Psoas muscle (tissue), 2 donors: ENCODE measurements around a stretch of chr2.

DNA sequence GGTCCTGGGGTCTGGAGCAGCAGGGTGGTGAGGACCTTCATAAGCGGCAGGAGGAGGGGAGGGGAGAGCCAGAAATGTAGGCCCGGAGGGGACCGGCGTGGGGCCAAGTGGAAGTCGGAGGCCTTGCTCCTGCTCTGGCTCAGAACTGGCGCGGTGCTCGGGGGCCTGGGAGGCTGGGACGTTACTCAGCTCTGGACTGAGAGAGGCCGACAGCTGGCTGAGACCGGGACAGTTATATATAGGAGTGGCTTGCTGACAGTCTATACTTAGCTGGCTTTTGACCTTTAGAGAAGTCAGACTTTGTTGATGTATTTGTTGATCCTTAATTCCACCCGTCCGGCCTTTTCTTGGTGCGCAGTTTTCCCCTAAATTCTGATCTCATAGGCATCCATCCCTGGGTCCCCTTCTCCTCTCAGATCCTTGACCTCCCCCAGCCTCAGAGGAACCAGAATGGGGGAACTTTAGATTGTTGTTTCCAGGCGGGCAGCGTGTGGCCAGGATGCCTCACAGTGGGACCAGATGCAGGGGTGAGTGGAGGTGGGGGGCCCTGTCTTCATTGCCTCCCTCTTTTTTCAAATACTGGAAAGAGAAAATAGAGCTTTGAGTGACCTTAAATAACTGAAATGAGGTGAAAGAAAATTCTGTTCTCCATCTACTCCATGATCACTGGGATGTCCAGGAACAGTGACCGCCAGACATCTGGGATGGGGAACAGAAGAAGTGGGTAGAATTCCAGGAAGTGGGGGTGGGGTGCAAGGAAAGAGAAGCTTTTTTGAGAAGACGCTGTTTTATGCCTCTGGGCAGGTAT, 15.5 kb downstream of the IGFBP5 start:
- PRO-cap, 2 experiments = no peak in any of the 2 experiments

GRCh38 chr2:216683747-216684567, 11.4 kb downstream of the IGFBP5 start:
- PRO-cap, 2 experiments = no peak in any of the 2 experiments

DNA sequence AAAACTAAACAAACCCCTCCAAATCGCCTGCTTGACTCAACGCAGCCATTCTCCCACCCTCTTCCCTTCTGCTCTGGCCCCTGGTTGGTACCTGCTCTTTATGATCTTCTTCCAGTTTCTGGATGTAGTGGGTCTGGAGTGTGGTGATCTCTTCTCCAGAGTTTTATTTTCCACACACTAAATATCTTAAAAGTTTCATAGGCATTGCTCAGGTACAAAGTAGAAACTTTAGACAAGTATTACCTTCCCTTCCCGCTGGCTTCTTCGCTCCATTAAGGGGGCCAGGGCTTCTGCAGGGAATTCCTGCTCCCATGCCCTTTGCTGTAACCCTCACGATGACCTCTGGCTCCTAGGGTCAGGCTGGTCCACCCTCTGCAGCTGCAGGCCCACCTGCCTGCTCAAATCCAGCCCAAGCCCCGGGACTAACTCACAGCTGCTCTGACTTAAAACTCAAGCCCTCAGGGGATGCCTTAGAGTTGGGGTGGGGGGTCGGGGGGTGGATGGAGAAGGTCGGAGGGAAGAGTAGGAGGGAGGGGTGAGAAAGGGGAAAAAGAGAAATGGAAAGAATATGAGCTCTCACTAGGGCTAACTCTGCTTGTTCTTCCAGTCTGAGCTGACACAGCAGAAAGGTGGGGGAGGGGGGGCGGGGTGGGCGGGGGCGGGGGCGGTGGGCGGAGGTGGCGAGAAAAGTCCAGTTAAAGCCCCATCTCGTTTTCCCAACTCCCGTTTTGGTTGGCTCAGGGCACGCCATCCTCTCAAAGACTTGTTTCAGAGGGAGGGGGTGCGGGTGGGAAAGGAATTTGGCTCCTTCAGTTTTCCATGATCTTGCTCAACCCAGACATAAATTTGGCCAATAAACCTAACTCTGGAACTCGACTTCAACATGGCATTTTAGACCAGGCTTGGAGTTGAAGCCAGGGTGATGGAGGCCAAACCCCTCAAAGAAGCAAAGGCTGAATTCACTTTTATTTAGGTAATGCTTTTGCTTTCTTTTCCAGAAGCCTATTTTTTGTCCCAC, 4.8 kb downstream of the IGFBP5 start:
- PRO-cap, 2 experiments = no peak in any of the 2 experiments

DNA sequence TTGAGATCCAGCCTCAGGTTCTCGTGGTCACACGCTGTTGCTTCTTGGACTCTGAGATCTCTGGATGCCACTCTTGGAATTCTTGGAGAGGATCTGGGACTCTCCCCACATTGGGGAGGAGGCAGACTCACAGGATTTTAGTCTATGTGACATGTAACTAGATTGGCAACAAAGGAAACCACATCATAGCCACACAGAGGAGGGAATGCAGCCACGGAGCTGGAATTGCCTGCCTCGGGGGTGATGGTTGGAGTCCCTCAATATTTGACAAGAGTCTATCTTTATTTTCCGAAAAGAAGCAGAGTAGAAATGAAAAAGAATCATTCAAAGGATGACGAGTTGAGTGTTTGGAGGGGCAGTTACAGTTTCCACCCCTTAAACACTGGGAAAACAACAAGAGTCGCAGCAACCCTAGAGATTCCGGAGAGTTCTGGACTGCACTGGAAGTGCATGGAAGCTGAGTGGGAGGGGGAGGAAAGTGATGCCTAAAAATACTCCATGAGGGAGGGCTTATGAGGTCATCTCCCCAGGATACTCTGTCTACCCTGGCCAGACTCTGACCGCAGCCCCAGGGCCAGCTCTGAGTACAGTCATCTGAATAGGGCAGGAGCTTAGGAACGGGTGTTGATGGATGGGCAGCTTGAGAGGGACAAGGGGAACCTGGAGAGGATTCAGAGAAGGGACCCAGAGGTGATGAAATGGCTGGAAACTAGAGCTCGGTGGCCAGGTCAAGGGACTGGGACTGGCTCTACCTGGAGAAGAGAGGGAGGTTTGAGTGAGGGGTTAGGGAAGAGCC, 79.1 kb upstream of the IGFBP5 start:
- PRO-cap, 2 experiments = peak in 2 of 2 experiments; most common plus-strand start position 593 of the sequence (in 2); most common minus-strand start position 432 of the sequence (in 2)

DNA sequence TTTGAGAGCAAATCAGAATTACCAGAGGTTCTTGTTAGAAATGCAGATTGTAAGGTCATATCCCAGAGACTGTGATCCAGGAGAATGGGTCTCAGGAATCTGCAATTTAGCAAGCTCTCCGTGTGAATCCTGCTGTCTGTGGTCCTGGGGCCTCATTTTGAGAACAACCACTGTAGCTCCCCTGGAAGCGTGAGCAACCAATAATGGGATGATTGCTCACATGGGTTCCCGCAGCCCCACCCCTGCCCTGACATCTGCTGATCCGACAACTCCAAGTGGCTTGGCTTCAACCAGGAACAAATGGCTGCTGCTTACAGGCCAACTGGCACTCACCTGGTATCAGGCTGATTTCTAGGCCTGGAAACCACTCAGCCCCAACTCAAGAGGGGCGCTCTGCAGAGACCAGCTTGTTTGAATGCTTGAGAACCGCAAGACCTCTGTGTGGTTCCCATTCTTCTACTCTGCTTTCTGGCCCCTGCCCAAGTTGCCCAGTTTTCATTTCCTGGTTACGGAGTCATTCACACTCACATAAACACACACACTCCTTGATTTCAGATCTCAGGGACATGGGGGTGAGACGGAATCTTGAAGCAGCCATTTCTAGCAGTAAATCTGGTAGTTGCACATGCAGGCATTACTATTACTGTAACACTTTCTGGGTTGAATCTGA, 52.1 kb downstream of the TNP1 start:
- PRO-cap, 2 experiments = no peak in any of the 2 experiments

DNA sequence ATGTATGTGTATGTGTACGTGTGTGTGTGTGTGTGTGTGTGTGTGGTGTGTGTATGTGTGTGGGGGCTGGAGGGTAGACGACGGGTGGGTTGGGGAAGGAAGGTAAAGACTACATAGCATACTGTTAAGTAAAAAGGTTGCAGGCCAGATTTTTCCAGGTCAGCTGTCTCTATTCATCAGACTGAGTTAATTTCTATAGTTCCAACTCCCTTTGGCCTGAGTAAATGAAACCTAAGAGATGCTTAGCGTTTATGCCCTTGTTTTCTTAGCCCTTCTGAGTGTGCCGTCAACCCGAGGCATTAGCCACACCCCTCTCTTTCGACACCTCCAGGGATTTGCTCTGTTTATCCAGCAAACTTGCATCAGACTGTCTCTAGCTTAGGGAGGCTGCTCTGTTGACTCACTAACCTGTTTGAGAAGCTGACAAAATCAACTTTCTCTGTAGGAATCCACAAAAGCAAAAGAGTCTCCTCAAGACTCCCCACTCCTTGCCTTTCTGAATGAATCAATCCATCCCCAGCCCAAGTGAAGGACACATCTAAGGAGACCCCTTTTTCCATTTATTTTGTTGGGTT, 317.6 kb downstream of the TNS1 start:
- PRO-cap, 2 experiments = no peak in any of the 2 experiments

- PRO-cap, 2 experiments = no peak in any of the 2 experiments
These were observed 316.4 kb downstream of the TNS1 start for GRCh38 chr2:217686439-217686781.

GRCh38 chr2:217707061-217707581, 295.7 kb downstream of the TNS1 start:
- PRO-cap, 2 experiments = no peak in any of the 2 experiments

- PRO-cap, 2 experiments = no peak in any of the 2 experiments
These were observed 184.9 kb downstream of the TNS1 start for GRCh38 chr2:217817530-217818568.

GRCh38 chr2:217822174-217822477, 180.7 kb downstream of the TNS1 start:
- PRO-cap, 2 experiments = no peak in any of the 2 experiments

- PRO-cap, 2 experiments = no peak in any of the 2 experiments
These were observed 177.7 kb downstream of the TNS1 start for GRCh38 chr2:217824768-217825788.

- PRO-cap, 2 experiments = no peak in any of the 2 experiments
These were observed 174.3 kb downstream of the TNS1 start for GRCh38 chr2:217828469-217828977.

DNA sequence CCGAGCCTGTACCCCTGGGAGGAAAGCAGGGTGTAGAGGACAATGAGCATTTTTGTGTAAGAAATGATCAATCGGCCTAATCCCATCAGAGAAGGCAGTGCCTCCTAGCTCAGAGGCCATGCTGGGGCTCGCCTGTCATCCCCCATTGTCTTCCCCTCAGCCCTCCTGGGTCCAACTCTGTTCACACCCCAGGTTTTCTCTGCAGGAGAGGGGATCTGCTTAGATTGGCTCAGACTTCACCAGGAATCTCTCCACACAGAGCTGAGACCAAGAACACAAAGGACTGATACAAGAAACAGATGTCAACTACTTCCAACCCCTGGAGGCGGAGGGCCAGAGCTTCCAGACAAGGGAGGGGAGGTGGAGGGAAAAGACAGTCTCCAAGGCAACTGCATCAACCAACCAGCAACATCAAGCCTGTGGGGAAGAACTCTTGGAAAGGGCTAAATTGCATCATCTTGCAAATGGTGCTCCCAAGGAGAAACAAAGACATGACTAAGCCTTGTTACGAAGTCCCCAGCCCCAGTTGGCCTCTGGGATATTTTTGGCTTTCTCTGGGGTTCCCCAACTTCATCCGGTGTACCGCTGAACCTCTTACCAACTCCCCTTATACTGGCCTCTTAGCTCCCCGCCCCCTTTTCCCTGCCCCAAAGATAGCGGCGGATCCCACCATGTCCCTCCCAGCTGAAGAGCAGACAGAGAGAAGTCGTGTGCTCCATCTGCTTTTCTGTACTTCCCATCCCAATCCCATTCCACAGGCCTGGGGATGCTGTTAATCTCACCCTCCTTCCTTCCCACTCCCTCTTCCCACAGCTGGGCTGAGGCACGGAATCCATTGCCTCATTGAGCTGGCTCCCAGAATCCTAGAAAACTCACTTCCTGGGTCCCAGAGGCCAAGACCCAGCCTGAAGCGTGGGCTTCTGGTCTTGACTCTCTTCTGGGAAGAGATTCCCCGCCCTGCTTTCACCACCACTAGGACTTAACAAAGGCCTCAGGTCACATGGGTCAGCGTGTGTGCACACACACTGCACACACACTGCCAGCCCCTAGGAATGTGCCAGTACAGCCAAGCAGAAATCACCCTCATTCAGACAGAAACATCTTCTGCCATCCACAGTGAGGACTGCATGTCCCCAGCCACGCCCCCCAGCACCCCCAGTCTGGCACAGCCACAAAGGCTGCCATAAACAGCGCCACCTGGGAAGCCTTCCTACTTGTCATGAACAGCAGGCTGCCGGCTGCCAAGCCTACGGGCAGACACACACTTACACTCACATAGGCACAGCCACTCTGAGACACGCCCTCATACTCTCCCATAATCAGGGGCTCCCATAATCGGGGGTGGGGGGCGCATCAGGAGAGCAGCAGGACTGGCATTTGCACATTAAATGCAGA, 166.1 kb downstream of the TNS1 start:
- PRO-cap, 2 experiments = peak in 1 of 2 experiments; most common minus-strand start position 984 of the sequence (in 1)

DNA sequence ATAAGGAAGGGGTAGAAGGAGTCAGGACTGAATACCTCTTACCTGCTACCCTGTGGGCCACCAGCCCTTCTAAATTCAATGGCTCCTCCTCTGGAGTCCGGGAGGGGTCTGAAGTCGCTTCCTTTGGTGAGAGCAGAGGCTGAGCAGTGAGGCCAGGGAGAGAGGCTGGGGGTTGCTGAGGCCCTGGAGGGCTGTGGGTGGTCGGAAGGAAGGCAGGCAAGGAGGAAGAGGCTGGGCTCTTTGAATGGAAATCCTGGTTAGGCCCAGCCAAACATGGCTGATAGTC, 155.4 kb downstream of the TNS1 start:
- PRO-cap, 2 experiments = no peak in any of the 2 experiments

GRCh38 chr2:217901631-217902459, 101.0 kb downstream of the TNS1 start:
- PRO-cap, 2 experiments = no peak in any of the 2 experiments

GRCh38 chr2:217902460-217903391, 100.1 kb downstream of the TNS1 start:
- PRO-cap, 2 experiments = peak in 2 of 2 experiments; most common plus-strand start chr2:217902967 (in 2); most common minus-strand start chr2:217902689 (in 1)

DNA sequence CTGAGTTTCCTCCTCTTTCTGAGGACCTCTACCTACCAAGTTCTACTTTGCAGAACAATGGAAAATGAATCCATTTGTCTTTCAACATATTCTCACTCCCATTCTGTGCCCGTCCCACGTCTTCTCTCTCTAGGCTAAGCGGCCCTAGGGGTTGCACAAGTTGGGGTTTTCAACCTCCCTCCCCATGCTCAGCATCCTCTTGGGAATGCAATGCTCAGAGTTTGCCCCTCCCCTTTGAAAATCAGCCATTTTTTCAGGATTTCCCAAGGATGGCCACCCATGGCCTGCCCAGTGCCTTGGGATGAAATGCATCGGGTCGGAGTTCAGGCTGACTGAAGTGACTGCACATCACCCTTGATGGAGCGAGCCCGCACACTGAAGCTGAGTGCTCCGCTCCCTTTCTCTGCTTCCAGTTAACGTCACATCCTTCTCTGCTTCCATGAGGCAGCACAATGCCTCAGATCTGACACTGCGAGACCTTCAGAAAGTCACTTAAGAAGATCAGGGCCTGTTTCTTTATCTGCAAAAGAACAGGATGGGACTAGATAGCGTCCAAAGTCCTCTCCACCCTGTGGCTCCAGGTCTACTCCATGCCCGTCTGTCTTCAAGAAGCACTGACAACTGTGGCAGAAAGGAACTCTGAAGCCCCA, 87.8 kb downstream of the TNS1 start:
- PRO-cap, 2 experiments = no peak in any of the 2 experiments

GRCh38 chr2:217931091-217931750, 71.6 kb downstream of the TNS1 start:
- PRO-cap, 2 experiments = no peak in any of the 2 experiments

- PRO-cap, 2 experiments = no peak in any of the 2 experiments
These were observed 9.7 kb downstream of the TNS1 start for GRCh38 chr2:217992995-217993639.

DNA sequence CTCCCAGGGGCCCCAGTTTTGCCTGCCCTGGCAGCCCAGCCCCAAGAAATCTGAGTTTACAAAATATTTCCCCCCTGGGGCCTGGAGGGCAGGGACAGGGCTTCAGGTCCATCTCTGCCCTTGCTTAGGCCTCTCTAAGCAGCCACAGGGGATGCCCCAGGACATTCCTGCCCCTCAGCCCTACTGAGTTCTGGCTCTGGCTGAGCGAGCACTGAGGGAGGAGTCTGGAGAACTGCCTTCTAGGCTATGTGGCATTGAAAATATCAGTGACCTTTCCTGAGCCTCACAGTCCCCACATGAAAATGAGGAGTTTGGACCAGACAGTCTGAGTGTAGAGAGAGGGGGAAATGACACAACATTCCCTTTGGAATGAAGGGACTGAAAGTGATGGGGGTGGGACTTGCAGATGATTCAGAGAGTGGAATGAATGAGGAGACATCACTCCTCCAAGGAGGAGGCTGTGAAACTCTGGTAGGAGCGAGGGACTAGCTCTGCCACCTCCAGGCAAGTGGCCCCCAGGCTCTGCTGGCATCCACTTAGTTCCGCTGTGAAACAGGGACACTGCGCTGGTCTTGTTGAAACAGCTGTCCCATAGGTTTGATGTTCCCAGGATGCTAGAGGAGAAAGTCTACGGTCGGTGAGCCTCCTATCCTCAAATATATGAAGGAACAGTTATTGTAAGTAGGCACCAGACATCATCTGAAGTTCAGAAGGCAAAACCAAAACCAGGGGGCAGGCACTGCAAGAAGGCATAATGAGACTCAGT, 7.9 kb downstream of the TNS1 start:
- PRO-cap, 2 experiments = no peak in any of the 2 experiments